Diencephalon (tissue), 2 donors: ENCODE measurements around a stretch of chr16.

- RAMPAGE, long total RNA: no peak
Measured at GRCh38 chr16:85125421-85126024, 13.3 kb upstream of the CIBAR2 start.

DNA sequence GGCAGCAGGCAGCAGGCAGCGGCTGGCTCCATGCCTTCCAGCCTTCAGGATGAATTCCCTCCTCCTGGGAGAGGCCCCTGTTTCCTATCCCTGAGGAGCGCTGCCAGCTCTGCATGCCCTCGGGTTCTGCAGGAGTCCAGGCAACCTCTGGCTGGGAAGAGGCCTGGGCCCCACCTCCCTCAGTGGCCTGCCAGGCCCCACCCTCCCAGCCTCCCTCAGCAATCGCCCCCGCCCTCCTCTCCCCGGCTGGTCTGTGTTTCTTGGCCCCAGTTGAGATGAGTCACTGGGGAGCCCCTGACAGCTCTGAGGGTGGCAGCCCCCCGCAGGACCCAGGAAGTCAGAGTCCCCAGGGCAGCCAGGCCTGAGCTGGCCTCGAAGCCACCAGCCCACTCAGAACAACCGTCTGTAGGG is 39.4 kb upstream of the CIBAR2 start:
- RAMPAGE, long total RNA: no peak

DNA sequence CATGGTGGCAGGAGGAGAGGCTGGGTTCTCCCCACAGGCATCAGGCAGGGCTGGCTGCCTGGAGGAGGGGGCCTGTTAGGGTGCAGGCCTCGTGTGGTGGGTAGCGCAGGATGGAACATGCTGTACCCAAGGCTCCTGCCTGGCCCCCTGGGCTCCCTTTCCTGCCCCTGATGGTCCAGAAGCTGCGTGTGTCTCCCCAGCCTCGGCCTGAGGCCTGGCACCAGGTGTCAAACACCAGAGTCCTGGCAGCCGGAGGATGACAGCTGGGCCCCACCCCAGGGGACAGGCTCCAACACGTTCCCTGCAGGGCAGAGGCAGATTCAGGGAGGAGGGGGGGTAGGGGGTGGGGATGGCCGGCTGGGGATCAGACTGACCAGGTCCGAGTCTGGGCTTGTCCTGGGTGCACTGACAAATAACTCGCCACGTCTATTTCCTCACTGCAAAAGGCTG is 40.3 kb upstream of the CIBAR2 start:
- RAMPAGE, long total RNA: no peak

- RAMPAGE, long total RNA: no peak
Measured at GRCh38 chr16:85302093-85302767, 190.0 kb upstream of the CIBAR2 start.

DNA sequence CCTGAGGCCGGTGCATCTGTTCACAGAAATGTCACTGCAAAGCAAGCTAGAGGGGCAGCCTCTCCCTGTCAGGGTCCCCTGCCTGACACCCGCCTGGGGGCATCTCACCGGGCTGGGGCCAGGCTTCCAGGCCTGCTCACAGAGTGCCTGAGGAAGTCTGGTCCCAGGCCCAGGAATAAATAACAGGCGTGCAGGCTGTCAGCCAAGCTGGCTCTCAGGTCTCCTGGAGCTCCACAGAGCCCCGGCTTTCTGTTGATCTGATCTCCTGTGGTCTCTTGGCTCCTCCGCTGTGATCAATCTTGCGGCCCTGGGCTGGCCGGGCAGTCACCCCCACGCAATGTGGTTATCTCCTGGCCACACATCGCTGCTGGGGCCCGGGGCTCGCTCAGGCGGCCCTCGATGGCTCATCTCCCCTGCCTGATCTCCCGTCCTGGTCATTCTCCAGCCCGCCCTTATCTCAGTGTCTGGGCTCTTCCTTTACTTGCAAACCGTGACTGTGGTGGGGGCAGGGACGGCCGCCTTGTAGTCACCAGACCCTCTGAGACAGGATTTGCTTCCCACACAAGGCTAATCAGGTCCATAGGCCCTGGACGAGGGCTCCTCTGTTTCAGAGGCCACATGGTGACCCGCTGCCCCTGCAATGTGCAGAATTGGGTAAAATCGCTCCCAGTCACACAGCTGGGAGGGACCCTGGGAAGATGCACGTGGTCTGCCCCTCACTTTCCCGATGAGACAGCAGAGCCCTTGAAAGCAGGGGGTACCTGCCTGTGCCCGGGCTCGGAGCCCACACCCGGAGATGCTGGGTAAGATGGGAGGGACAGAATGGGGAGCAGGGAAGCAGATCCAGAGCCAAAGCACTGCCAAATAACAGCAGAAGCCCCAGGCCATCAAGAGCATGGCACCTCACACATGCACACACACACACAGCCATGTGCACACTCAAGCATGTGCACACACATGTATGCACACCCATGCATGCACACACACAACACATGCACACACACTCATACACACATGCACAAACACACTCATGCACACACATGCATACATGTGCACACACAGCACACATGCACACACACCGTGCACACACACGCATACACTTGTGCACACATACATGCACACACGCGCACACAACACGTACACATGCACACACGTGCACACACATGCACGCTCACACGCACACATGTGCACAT is 230.9 kb upstream of the GSE1 start:
- RAMPAGE, long total RNA: no peak

GRCh38 chr16:85429757-85430503 is 183.2 kb upstream of the GSE1 start:
- RAMPAGE, long total RNA: no peak

DNA sequence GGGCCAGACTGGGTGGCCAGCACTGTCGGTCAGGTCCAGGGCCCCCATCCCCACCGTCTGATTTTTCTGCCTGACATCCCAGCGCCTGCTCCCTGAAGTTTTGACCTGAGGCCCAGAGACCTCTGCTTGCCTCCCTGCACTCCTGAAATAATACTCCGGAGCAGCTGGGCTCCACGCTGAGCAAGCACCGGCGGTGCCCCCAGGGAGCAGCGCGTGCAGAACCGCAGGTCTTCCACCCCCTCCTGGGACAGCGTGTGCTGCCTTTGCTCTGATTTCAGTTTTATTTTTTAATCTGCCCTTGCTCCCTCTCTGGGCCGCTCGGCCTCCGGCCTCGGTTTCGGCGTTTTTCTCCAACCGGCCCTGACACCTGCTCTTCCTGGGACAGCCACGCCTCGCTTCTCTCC is 132.4 kb upstream of the GSE1 start:
- RAMPAGE, long total RNA: no peak

DNA sequence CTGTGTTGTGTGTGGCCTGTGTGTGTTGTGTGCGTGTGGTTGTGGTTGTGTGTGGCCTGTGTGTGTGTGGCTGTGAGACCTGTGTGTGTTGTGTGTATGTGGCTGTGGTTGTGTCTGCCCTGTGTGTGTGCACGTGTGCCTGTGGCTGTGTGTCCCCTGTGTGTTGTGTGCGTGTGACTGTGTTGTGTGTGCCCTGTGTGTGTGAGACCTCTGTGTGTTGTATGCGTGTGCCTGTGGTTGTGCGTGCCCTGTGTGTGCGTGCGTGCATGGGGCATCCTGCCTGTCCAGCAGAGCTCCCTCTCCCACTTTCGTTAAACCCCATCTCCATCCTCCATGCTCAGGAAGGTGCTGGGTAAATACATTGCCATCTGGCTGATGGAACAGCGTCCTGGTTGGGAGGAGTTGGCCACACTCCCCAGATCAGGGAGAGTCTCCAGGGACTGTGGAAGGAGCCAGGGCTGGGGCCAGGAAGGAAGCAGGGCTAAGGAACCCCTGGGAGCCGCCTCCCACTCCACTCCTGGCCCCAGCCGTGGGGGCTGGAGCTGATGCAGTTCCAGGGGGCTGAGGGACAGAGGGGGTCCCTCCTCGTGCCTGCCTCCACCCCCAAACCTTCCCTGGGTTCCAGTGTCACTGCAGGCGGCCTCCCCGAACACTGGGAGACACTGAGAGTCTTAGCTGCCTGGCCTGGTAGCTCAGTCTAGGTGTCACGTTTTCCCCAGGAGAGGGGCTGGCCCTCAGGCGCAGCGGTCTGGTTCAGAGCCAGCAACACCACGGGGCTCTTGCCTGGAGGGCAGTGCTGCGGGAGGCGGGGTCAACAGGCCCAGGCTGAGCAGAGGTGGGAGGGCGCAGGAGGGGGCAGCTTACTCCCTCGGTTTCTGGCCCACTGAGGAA is 89.8 kb upstream of the GSE1 start:
- RAMPAGE, long total RNA: no peak

DNA sequence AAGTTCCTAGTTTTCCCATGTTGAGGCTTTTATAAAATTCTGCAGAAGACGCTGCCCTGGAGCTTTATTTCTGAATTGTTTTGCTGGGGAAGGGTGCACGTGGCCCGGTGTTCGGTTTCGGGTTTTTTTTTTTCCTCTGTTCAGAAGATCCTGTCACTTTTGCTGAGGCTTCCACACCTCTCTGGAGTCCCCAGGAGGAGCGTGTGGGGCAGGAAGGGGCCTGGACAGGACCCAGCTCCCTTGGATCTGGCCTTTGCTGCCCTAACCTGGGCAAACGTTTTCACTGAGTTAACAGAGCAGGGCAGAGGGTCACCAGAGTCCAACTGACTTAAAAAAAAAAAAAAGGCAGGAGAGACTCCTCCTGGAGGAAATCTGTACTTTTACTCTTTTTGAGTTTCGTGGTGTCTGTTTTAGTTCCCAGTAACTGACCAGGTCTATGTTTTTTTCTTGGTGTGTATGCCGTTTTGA is 55.6 kb upstream of the GSE1 start:
- RAMPAGE, long total RNA: no peak

DNA sequence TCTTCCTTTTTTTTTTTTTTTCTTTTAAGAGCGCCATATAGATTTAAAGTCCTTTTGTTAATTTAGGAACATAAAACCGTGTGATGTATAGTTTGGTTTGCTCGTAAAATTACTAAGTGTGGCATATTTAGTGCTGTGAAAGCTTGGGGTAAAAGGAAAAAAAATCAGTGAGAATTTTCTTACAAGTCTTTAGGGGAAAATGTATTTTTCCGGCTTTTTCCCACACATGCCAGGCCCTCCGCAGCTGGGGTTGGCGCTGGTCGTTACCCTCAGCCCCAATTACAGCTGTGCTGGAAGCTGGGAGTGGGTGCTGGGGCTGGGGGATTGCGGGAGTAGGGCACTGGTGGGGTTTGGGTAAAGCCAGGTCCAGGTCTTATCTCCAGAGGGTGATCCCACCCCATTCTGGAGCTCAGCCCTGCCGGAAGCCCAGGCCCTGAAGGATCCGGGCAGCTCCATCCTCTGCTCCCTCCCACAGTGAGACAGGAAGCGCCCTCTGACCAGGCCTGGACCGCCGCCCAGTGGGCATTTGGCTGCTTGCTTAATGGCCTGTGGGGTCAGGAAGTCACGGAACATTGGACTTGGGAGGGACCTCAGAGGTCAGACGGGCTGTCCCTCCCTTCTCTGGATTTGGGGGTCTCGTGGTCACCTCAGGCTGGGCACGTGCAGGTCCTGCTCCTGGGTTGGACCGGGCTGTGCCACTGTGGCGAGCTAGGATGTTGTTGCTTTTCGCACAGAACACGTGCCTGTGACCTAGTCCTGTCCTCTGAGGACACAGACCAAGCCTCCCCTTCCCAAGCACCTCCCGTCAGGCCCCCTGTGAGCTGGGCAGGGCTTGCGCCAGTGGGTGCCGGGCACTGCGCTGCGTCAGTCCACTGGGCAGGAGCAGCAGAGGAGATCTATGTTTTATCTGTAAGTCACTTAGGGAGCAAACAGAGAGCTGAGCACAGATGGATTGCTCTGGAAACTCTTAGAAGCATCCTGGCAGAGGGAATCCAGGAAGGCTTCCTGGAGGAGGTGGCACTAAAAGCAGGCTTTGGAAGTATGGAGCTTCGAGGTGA is 49.6 kb upstream of the GSE1 start:
- RAMPAGE, long total RNA: no peak

GRCh38 chr16:85566938-85567671 is 46.0 kb upstream of the GSE1 start:
- RAMPAGE, long total RNA: no peak

DNA sequence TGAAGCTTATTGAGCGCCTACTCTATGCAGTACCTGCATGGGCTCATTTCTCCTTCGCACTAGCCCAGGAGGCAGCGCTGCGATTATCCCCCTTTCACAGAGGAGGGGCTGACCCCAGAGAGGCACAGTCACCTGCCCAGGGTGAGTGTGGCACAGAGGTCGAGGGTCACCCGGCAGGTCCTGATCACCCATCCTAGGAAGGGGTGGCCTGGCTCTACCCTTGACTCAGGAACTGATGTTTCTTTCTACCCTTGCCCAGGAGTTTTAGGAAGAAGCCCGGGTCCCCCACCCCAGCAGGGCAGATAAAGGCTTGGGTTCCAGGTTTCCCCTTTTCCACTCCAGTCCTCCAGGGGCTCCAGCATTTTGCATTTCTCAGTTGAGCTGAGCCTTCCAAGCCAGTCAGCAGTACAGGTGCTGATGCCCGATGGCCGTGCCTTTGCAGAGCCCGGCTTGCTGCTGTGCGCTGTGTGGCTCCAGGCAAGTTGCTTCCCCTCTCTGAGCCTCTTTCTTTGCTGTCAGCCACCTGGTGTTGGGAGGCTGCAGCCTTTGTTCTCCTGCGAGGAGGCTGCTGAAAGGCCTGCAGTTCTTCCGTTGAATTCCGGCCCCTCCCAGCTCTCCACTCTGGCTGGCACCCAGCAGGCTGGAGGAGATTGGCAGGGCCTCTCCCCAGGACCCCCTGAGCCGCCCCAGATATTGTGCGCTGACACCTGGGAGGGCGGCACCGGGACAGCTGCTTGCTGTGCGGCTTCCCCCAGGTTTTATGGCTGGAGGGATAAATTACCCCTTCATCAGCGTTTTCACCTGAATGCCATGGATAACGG is 35.4 kb upstream of the GSE1 start:
- RAMPAGE, long total RNA: no peak

DNA sequence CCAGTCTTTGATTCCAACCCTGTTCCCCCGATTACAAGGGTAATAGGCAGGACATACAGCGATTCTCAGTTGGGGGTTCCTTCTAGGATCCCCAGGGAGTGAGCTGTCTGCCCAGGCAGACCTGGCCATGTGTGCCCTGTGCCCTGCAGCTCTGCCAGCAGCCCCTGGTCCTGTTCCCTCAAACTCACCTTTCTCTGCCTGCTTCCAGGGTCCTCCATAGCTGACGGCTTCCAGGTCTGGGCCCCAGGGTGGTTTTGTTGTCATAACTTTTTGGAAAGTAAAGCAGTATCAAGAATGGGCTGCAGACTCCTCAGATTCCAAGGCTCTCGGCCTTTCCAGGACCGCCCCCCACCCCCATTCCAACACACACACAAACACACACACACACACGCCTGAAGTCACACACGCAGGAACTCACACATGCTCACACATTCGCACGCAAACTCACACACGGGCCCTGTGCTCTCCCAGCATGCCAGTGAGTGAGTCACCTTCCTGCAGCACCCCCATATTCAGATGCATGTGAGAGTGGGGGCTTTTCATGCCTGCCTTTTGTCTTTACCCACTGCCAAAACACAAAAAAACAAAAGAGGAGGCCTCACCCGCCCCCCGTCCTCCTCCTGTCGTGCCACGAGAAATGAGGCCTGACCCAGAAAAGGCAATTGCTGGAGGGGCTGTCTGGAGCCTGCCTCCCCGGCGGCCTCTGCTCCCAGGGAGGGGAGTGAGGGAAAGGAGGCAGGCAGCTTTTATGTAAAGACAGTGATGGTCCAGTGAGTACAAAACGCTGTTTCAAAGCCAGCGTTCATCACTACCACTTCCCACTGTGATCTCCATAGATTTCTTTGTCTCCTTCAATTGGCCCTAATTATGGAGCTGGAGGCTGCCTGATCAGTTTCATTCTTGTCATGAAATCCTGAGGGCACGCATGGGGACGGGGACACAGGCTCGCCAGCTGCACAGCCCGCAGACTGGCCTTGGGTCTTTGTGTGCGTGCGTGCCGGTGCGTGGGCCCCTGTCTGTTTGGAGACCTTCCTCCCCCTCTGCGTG is 29.6 kb upstream of the GSE1 start:
- RAMPAGE, long total RNA: no peak

DNA sequence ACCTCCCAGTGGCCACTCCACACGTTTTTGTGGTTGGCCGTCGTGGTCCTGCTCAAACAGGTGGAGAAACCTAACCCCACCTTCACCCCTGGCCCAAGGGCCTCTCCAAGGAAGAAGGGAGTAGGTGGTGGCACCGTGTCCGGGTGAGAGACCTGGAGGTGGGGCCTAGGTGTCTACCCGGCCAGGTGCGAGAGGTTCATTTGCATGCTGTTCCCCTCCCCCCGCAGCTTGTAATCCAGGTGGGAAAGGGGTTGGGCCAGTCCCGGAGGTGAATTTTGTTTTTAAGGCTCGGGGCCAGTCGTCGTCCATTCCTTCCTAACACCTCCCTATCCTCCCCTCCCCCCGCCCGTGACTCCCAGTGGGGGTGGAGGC is 2.2 kb upstream of the GSE1 start:
- RAMPAGE, long total RNA: no peak

- RAMPAGE, long total RNA: no peak
Measured at GRCh38 chr16:85611491-85612552, 1.3 kb upstream of the GSE1 start.

- RAMPAGE, long total RNA: no peak
Measured at GRCh38 chr16:85619804-85620793, 7.0 kb downstream of the GSE1 start.

- RAMPAGE, long total RNA: no peak
Measured at GRCh38 chr16:85663694-85664541, 24.8 kb downstream of the GINS2 start.

- RAMPAGE, long total RNA: no peak
Measured at GRCh38 chr16:85673767-85674447, 14.8 kb downstream of the GINS2 start.

DNA sequence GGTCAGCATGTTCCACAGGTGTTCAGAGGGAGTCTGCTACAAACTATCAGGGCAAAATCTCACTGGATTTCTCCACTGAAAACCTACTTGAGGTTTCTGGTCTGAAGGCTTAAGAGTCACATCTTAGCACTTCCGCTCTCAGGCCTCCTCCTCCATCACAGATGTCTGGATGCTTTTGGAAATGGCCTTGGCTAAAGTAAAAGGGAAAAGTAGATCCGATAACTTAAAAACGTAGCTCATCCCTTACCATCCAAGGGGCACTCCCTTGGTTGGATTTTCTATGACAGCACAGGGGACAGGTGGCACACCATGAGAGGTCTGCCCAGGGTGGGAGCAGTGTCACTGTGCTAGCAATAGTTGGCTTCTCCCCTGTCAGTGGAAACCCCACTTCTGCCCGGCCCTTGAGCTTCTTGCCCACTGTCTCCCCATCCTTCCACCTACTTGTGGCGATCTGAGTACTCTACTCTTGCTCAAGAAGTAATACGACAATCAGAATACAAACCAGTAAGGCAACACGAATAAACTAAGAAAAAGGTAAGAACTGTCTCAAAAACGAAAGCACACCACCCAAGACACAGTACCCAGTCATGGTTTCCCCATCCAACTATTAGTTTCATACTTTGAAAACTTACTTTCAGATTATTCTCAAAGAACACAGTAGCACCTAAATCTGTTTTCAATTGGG is 14.2 kb downstream of the GINS2 start:
- RAMPAGE, long total RNA: no peak

DNA sequence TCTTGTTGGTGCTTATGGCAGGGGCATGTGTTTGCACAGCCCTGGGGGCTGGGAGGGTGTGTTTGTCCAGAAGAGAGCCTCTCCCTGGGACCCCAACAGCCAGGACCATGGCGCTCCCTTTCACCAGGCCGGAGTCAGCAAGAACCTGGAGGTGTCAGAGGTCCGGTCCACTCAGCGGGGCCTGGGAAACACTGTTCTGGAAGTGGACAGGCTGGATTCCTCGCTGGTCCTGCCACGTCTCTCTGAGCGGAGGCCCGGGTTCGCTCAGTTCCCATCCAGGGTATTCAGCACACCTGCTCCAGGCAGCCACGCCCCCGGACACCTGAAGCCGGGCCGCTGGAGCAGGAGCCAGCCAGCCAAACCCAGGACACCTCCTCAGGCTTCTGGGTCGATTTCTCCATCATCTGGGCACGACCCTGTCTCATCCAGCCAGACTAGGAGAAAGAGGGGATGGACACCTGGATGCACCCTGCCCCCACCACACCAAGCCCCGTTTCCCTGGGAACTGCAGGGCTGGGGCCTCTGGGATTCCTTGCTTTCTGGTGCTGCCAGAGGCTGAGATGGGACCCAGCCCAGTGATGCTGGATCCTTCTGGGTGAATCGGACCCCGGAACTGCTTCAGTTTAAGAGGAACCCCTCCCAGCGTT is 19.0 kb upstream of the GINS2 start:
- RAMPAGE, long total RNA: no peak